ENCODE data around the genes NBPF12 and NBPF9.

DNA sequence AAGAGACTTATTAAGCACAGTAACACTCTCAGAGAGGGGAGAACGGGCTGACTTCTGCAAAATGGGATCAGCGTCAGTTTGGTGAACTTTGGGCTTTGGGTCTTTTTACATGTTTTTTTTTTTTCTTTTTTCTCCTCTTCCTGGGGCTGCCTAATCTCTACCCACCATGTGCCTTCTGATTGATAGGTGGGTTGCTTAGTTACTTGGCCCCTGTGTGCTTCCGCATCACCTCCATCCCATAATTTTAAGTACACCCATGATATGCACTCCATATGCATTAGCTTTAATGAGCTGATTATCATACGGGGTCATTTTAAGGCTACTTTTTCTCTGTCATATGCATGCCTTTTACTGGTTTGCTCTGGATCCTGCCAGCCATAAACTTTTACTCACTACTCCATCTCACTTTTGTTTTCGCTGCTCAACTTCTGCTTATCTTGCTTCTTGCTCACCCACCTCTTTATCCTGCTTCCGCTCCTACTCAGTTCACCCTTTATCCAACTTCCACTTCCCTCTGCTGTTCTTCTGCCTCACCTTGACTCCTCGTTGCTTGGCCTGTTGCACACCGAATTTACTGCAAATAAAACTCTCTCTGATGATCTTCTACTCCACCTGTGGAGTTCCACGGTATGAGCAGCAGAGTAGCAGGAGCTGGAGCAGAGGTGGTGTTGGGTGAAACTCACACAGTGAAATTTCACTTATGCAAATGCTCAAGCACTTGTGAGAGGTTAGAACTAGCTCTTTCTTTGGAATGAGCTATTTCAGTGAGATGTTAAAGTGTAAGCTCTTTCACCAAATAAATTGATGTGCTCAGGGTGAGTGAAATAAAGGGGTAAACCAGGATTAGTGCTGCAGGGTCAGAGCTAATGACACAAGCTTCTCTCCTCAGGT is 3.5 kb upstream of the NBPF12 start:
- PRO-cap = no peak

DNA sequence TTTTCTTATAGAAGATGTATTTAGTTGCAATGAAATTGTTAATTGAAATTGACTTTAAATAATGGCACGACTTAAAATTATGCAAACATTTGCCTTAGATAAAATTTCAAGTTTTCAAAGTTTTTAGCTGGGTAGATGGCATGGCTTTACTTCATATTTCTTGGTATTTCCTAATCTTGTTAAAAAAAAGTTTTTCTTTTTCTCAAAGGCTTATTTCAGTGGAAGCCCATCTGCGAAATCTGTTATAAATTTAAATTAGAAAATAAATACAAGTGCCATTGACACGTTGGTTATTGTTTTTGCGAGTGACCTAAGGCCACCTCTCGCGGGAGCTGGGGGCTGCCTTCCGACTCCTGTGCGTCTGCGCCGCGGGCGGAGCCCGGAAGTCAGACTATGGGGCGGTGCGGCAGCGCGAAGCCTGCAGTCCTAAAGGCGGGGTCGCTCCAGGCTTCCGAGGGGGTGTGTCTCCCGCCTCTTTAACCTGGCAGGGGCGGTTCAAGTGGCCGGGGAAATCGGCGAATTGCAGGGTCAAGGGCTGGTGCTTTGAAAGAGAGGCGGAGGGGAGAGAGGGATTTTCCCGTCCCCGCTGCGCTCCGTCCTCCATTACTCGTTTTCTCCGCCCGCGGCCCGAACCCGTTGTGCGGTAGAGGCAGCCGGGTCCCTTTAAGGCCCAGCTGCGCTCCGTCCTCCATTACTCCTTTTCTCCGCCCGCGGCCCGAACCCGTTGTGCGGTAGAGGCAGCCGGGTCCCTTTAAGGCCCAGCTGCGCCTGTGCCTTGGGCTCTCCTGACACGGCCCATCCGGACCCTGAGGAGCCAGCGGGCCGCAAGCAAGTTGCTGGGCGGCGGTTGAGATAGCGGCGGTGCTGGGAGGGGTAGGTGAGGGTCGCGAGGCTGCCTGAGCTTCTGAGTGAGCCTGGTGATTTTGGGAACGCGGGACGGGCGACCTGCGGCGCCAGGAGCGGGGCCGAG is at the start of gene NBPF12:
Gene NBPF12, plus strand, starts transcription at position 382 of the 970 bp plus-strand sequence.
- PRO-cap = unidirectional peak, plus-strand start at position 395 of the sequence; unidirectional peak, plus-strand start at position 433 of the sequence; bidirectional peak, plus-strand start at position 804 of the sequence, minus-strand start at position 634 of the sequence

GRCh38 chr1:147110027-147110401 is 62.3 kb downstream of the PRKAB2 start:
- PRO-cap = no peak

DNA sequence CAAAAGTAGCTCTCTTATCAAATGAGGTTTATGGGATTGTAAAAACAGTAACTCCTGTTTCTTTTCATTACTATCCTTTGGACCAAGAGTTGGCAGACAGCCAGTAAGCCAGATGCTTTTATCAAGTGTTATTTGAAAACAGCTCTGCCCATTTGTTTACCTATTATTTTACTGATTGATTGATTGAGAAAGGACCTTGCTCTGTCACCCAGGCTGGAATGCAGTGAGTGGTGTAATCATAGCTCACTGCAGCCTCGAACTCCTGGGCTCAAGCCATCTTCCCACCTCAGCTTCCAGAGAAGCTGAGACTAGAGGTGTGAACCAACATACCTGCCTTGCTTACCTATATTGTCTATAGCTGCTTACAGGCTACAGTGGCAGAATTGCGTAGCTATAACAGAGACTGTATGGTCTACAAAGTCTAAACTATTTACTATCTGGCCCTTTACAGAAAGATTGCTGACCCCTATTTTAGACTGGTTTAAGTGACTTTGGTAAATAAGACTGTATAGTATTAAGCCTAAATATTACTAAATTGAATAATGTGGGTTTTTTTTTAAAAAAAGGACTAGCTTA is 3.5 kb downstream of the PRKAB2 start:
- PRO-cap = no peak

DNA sequence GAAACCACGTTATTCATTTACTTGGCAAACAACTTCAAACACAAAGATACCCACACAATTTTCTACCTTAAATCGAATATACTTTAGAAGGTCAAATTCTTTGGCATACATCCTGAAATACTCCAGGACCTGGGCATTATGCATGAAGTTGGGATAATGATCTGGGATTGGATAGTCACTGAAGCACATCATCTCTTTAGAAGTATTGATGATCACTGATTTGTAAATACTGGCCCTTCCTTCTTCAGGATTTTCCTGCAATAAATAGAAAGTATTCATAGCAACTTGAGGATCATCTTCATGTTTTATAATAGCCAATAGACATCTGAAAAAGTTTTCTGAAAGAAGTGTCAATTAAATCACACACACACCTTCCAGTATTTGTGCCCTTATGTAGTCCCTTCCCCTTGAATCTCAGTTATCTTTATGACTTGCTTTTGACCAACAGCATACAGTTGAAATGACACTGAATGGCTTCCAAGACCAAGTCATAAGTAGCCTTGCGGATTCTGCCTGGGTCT is 9.4 kb downstream of the FMO5 start:
- PRO-cap = no peak

GRCh38 chr1:147264262-147264867 is 21.9 kb downstream of the CHD1L start:
- PRO-cap = no peak

DNA sequence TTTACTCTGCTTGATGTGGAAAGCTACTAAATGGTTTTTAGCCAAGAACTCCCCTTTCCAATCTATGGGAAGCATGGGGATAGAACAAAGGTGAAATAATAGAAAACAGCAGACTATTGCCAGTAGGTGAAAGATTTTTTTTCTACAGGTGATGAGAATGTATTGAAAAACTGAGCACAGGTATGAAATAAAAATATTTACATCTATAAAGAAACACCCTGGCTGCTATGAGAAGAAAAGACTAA is 61.3 kb upstream of the BCL9 start:
- PRO-cap = no peak

DNA sequence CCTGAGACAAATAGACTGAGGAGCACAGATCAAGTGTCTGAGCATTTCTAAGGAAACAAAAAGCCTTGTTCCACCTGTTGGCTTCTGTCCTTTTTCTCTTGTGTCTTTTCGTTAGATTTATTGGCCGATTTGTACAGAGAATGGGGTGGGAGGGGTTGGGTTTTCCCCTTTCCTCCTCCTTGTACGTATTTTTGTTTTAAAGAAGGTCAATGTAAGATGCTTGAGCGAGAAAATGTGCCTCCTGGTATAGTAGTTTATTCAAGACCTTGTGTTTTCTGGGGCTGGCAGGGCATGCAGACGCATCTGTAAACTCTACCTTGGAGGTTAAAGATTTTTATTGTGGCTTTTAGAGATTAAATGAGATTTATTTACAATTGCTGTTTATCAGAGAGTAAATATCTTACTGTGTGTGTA is 1.3 kb downstream of the BCL9 start:
- PRO-cap = no peak

DNA sequence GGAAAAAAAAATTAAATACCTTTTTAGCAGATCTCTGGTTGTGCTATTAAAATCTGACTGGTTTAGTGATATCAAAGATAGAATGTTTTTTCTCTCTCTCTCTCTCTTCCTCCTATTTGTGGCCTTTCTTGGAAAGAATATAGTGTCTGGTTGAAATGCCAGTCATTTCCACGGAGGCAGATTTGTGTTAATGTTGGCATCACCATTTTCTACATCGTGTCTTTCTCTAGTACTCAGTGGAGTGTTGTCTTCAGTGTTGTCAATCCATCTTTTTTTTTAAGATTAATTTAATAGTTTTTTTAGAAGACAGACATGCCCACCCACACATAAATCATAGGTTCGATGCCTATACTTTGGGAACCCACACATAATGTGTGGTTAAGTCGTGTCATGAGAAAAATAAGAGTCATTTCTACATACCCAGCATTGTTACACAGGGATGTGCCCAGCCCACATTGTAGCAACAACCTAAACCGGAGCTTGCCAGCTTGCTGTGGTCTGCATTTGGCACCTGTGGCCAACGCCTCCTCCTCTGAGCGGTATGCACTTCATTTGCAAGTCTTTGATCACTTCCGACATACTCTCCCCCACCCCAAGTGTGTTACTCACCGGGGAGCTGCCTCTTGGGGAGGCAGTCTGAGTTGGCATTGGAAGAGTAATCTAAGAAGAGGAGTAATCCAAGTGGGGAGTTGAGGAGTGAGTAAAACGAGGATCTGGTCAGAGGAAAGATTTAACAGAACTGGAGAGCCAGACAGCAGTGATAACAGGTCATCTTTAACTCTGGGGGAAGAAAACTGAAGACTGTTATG is 3.6 kb downstream of the BCL9 start:
- PRO-cap = no peak

DNA sequence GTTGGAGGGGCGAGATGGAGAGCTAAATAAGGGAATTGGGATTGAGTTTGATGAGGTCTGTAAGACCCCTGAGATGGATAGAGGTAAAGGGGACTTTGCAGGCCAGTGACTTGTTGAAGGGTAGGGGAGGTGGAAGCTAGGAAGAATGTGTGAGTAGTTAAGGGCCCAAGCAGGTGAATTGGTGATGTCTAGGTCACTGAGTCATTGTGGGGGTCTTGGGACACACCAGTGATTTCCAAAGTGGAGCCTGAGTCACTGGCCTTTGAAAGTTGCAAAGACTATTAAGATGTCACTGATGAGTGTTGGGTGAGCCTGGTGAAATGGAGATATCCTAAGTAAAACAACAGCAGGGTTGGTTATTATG is 59.4 kb downstream of the BCL9 start:
- PRO-cap = no peak

GRCh38 chr1:147612376-147613395 is 57.6 kb downstream of the ACP6 start:
- PRO-cap = no peak

GRCh38 chr1:148151307-148151797 is 729 bp downstream of the NBPF11 start:
- PRO-cap = unidirectional peak, minus-strand start at chr1:148151690

DNA sequence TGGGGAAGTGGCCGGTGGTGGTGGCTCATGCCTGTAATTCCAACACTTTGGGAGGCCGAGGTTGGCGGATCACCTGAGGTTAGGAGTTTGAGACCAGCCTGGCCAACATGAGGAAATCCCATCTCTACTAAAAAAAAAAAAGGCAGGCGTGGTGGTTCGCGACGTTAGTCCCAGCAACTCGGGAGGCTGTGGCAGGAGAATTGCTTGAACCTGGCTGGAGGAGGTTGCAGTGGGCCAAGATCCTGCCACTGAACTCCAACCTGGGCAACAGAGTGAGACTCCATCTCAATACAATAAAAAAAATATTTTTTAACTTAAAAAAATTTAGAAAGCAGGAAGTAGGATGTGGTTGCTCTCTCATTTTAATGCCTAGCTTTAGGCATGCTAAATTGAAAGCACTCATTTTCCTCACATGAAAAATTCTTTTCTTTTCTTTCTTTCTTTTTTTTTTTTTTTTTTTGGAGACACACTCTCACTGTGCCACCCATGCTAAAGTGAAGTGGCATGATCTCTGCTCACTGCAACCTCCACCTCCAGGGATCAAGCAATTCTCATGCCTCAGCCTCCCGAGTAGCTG is 109.6 kb downstream of the PPIAL4G start:
- PRO-cap = no peak

GRCh38 chr1:148425096-148425675 is 57.9 kb downstream of the PPIAL4G start:
- PRO-cap = no peak

GRCh38 chr1:149103127-149103893 is at the start of gene NBPF9:
TSS of gene NBPF9 (minus strand) at chr1:149103551.
- PRO-cap = bidirectional peak, plus-strand start at chr1:149103513, minus-strand start at chr1:149103544

GRCh38 chr1:149176512-149177371 is 73.4 kb upstream of the NBPF9 start:
- PRO-cap = unidirectional peak, plus-strand start at chr1:149176635; bidirectional peak, plus-strand start at chr1:149176820, minus-strand start at chr1:149176850

GRCh38 chr1:149229086-149229507 is 125.7 kb upstream of the NBPF9 start:
- PRO-cap = no peak

GRCh38 chr1:149285451-149286056 is 104.9 kb upstream of the NOTCH2NLC start:
- PRO-cap = no peak

DNA sequence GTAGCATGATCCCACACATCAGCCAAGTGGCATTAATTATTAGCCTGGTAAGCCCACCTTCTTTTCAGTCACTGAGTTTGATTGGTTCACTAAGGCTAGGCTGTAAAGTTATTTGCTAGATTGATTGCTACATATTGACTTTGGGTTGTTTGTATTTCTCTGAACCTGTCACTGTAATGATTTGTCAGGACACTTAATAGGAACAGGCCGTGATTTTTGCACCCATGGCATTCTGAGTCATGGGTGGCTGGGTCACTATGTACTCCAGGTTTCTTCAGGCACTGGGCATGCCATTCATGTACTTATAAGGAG is 37.9 kb downstream of the NOTCH2NLC start:
- PRO-cap = no peak

- PRO-cap = no peak
Measured at GRCh38 chr1:149646354-149647556, 63.1 kb downstream of the PPIAL4C start.